Foreskin fibroblast (primary cell): ENCODE data around the genes CCDC149 and ANAPC4.

- RRBS = no CpG with 5 or more reads among the region's 6 CpGs
These were observed 8.3 kb downstream of the PPARGC1A start for GRCh38 chr4:23881542-23882030.

DNA sequence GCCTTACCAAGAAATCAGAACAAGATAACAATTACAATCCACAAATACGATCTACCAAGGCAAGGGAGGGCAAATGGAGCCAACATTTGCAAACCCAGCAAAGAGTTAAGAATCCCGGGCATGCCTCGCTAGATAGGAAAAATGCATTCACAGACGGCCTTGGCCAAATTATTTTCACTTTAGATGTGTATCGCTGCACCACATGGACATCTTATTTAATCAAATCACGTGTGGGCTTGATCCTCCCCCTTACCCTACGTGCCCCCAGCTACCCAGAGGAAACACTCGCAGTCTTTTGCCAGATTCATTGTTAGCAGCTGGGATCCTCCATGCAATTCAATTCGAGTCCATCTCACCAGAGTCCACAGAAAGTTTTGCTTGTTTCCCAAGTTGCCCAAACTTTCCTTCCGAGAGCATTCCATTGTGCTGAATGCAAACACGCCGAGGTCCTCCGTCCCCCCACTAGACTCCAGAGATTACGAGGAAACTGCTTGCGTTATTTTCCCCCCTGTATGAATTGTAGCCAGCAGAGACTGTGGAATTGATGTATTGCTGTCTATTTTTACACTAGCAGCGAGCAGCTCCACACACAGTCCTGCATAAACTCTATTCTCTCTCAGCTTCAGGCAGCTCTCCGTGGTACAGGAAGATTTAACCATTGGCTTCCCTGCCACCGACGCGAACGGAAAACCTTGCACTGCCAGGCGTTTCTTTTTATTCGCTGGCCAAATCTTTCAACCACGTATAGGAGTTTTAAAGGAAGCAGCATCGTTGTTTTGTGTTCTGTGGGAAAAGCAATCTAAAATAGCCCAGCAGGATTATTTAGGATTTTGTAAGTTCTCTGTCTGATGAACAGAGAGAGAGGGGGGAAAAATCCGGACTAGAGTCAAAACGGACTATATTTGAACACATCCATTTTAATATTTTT lies 999 bp downstream of the PPARGC1A start:
- RRBS = no CpG with 5 or more reads among the region's 27 CpGs

DNA sequence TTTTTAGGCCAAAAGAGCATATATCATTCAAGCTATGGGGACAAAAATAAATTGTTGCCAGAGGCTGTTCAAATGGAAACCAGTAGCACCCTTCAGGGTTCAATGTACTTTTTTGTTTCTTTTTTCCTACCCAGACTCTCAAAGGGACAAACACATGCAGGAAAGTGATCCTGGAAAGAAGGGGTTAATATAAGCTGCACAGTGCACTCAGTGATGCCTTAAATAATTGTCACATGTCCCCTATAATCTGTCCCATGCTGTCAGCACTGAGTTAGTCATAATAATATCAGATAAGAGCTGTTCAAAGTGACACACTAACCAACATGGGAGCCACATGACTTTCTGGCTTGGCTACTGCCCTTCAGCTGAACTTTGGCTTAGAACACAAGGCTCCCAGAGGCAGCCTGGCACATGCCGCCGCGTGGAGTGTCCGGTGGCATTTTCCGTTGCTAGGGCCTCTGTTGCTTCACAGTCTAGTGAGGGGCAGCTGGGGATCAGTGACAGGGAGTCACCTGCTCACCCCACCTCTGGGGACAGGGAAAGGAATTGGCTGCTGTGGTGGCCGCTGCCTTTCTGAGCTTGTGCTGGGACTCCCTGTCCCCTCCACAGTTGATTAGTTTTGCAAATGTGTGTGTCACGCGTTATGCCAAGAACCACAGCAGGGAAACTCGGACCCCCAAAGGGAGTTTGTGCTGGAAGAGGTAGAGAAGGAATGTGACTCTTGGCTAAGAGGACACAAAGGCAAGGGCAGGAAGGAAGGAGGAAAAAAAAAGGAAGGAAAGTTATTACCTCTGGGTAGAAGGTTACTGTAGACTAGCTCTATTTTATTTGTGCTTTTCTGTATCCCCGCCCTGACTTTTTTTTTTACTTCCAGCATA lies 41.0 kb upstream of the PPARGC1A start:
- RRBS = no CpG with 5 or more reads among the region's 10 CpGs

- RRBS = no CpG with 5 or more reads among the region's 3 CpGs
These were observed 346.5 kb upstream of the PPARGC1A start for GRCh38 chr4:24236411-24236743.

- RRBS = no CpG with 5 or more reads among the region's 4 CpGs
These were observed 323.1 kb downstream of the DHX15 start for GRCh38 chr4:24261234-24261756.

DNA sequence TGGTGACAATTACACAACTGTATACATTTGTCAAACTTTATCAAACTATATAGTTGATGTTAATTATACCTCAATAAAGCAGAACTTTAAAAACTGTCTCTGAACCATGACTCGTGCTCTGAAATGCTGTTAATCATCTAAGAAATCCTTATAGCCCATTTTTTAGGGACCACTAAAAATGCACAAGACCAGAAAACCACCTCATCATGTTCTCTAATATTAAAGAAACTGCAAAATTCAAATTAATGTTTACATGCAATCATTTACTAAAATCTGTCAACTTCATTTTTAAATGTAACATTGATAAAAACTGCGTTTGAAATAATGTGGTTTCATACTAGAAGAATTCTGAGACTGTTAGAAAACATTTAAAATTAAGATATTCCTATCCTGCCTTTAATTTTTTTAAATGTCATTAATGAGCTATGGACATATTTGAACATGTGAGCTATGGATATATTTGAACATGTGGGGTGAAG lies 60.1 kb downstream of the DHX15 start:
- RRBS = no CpG with 5 or more reads among the region's 2 CpGs

DNA sequence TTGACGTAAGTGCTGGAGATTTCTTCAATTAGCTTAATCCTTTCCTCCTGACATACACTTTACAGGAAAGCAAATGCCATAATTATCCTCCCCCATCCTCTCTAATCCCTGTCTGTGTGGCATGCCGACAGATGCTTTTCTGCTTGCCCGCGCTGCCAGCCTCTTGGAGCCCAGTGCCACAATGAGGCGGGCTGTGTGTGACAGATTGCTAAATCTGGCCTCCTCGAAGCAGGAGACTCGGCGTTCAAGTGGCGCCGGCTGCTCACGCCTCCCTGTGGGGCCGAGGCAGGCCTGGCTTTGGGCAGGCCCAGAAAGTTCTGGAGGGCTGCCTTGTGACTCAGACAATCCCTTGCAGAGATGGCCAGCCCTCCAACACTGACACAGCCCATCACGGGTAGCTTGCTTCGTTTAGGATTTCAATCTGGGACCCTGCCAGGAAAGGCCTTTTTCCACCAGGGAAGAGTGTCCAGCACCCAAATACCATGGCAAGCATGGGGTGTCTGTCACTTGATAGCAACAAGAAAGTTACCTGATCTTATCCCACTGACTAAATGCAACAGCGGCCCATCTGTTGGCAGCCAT lies 64.8 kb upstream of the SOD3 start:
- RRBS = no CpG with 5 or more reads among the region's 15 CpGs

DNA sequence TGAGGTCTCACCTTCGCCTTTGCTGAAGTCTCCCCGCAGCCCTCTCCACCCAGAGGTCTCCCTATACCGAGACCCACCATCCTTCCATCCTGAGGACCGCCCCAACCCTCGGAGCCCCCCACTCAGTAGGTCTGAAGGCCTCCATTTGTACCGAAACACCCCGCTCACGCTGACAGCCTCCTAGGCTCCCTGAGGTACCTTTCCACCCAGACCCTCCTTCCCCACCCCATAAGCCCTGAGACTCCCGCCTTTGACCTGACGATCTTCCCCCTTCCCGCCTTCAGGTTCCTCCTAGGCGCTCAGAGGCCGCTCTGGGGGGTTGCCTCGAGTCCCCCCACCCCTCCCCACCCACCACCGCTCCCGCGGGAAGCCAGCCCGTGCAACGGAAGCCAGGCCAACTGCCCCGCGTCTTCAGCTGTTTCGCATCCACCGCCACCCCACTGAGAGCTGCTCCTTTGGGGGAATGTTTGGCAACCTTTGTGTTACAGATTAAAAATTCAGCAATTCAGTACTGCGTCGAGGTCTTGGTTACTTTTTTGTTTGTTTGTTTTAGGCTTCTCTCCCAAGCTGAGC lies 5.0 kb downstream of the SOD3 start:
- RRBS = no CpG with 5 or more reads among the region's 25 CpGs

GRCh38 chr4:24849070-24849657 lies 53.8 kb downstream of the SOD3 start:
- RRBS = no CpG with 5 or more reads among the region's 9 CpGs

- RRBS = 2% methylated on average over 45 of the region's 110 CpGs
These were observed at the start of gene CCDC149 for GRCh38 chr4:24912007-24913230. CCDC149 (minus strand) TSS chr4:24913042.

- RRBS = no CpG with 5 or more reads among the region's 15 CpGs
These were observed 360 bp upstream of the CCDC149 start for GRCh38 chr4:24913231-24913573.

- RRBS = no CpG with 5 or more reads among the region's 14 CpGs
These were observed 50.7 kb downstream of the LGI2 start for GRCh38 chr4:24979985-24980445.

GRCh38 chr4:25299792-25300295 lies 12.7 kb upstream of the ZCCHC4 start:
- RRBS = no CpG with 5 or more reads among the region's 7 CpGs

DNA sequence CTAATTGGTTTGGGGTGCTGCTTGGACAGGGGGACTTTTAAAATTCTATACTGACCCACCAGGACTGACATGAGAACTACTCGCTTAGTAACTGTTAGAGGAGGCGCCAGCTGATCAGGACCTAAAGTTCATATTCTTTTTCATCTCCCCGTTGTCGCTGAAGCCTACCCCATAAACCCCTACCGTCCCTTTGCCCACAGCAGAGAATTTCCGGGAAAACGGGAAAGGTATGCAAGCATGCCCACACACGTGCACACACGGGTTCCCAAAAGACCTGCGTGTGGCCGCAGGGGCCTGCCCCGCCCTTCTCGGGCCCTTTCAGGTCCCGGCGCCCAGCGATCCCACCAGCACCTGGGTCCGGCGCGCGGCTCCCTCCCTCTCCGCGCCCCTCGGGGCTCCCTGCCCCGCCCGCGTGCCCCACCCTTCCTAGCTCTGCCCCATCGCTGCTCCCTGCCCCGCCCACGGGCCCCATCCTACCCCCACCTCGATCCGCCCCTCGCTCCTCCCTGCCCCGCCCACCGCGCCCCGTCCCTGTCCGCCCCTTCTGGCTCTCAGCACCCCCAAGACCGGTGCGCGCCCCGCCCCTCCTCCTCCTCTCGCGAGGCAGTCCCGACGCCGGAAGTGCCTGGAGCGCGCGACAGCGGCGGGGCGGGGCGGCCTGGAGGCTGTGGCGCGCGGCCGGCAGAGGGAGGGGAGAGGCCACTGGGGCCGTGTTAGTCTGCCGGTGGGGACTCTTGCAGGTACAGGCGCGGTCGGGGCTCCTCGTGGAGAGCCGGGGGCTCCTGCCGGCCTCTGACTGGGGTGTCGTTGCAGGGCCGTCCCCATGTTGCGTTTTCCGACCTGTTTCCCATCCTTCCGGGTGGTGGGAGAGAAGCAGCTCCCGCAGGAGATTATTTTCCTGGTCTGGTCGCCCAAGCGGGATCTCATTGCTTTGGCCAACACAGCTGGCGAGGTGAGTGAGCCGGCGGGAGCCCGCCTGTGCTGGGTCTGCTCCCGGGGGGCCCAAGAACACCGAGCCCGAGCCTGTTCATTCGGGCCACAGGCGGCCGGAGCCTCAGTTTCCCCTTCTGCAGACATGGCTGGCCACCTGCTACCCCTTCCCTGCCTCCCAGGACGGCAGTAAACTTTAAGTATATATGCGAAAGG lies at the start of gene ANAPC4:
Gene ANAPC4, plus strand, starts transcription at position 659 of the 1,146 bp plus-strand sequence.
- RRBS = 1% methylated on average over 46 of the region's 85 CpGs

- RRBS = no CpG with 5 or more reads among the region's 11 CpGs
These were observed 106.2 kb downstream of the SMIM20 start for GRCh38 chr4:26020097-26020716.

DNA sequence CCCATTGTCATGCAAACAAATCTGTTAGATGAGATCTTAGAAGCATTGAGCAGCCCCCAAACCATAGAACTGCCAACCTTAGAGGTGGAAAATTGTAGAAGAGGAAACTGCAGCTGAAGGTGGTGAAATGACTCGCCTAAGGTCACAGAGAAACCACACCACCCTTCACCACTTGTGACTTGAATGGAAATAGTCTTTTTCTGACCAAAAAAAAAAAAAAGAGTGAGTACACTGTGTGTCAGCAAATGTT lies 162.1 kb downstream of the SMIM20 start:
- RRBS = no CpG with 5 or more reads among the region's 1 CpG

GRCh38 chr4:26362561-26363045 lies 41.8 kb downstream of the RBPJ start:
- RRBS = no CpG with 5 or more reads among the region's 2 CpGs

GRCh38 chr4:26804840-26805187 lies 55.8 kb upstream of the STIM2 start:
- RRBS = no CpG with 5 or more reads among the region's 10 CpGs

DNA sequence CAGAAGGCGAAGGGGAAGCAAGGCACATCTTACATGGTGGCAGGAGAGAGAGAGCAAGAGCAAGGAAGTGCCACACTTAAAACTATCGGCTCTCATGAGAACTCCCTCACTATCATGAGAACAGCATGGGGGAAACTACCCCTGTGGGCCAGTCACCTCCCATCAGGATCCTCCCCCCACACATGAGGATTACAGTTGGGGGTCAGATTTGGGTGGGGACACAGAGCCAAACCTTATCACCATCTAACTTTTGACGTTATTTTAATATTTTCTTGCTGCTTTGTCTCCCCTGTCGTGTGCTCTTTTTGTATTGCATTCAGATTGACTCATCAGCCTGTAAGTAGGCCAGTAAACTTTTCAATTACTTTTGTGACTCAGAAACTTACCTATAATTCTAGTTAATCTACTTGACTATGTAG lies 18.1 kb downstream of the STIM2 start:
- RRBS = no CpG with 5 or more reads among the region's 4 CpGs

GRCh38 chr4:26884370-26885053 lies 23.9 kb downstream of the STIM2 start:
- RRBS = no CpG with 5 or more reads among the region's 7 CpGs